Hair follicle dermal papilla cell (primary cell): ENCODE measurements around a stretch of chr15.

DNA sequence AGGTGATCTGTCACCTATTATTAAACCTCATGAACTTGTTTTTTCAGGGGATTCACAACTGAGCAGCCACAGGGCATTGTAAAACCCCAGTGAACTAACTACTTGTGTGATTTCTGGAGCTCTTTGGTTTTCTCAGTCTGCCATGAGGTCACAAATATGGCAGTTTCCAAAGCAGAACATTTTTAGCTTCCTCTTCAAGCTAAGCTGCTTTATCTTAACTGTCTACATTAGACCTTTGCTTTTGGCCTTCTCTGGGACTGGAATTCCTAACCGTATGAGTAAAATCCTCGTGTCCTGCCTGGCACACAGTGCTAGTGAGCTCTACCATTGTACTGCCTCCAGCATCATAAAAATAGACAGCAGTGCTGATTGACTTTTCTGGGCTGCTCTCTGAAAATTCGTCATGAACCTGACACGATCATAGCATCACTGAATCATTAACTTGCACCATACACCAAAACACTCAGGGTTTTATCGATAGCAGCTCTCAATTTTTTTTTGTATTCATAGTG lies 22.1 kb downstream of the CDIN1 start:
- CAGE, long polyA plus RNA, result no peak

DNA sequence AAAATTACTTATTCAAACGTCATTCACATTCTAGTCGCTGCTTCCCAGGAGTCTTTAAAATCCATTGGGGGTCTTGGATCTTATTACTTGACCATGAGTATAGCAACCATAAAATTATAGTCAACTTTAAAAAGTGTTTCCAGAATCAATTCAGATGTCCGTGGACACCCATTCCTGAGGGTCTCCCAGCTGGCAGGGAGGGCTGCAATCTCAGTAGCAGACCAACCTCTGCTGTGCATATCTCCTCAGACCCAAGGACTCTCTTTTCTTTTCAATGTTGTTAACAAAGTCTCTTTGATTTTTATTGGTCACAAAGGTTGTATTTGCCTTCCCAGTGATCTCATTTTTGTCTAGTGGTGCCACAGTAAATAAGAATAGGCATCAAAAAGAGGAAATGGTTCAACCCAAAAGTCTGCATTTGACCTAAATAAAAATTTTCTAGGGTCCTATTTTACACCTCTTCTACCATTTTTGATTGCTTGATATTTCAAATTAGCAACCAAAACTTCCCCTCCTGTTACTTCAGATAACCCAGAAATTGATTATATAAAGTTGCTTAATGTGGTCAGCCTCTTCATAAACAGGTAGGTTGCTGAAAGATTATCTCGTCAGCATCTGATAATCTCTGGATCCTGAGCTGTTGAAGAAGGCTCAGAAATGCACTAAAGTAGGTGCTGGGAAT lies 225.8 kb downstream of the CDIN1 start:
- CAGE, long polyA plus RNA, result no peak

- CAGE, long polyA plus RNA, result no peak
These were observed 217.7 kb downstream of the MEIS2 start for GRCh38 chr15:36882587-36883039.

GRCh38 chr15:37095095-37095539 lies 5.2 kb downstream of the MEIS2 start:
- CAGE, long polyA plus RNA, result no peak

DNA sequence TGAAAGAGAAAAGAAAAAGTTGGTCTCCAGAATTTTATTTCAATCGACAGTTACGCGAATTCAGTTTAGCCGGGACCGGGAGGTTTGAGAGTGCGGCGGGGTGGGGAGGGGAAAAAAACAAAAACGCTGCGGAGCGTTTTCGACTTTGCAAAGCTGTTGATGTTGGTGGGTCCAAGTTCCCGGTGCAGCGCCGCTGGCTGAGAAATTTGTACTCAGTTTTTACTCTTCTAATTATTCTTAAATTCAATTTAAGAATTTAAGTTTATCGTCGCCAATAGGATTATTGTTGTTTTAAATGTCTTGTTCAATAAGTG lies 2.4 kb upstream of the MEIS2 start:
- CAGE, long polyA plus RNA, result no peak

- CAGE, long polyA plus RNA, result no peak
These were observed 9.8 kb upstream of the MEIS2 start for GRCh38 chr15:37109922-37110703.

DNA sequence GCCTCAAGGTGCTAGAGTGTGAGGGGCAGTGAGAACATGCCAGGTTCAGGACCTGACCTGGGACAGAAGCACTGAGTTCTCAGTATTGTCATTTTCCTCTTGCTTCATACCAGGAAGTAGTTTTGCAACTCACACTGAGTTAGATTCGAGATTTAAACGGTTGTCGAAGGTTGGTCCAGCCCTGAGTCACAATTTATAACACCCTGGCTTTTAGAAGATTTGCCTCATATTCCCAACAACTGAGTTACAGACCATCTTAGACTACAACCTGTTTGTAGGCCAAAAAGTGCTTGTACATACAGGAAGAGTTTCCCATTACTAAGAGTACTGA lies 11.9 kb upstream of the MEIS2 start:
- CAGE, long polyA plus RNA, result no peak

DNA sequence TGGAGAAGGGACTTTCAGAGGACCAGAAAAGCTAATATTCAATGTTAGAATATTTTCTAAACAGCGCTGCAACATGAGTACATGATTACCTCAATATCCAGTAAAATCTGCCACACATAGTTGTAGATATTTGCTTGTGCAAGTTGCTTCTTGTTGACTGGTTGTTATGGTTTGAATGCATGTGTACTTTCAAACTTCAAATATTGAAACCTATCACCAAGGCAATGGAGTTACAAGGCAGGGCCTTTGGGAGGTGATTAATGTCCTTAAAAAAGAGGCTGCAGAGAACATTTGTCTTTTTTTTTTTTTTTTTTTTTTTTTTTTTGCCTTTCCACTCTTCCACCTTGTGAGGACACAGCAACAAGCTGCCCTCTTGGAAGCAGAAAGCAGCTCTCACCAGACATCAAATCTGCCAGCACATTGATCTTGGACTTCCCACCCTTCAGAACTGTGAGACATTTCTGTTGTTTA lies 50.0 kb downstream of the TMCO5A start:
- CAGE, long polyA plus RNA, result no peak

DNA sequence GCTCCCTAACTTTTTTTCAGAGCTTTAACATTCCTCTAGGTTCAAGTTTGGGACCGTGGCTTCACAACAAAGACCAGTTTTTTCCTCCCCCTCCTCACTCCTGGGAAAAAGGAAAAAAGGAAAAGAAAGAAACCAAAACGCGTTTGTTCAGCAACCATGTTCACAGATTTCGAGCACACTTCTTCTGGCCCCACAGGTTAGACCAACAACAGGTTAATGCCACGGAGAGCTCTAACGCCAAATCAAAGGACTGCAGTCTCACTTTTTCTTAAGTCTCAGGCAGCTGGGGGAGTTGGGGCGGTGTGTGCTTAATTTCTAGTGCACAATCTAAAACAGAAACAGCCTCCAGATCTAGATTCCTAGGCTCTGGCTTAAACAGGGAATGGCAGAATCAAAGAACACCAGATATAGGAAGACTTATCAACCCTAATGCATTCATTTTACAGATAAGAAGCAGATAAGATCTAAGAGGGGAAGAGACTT lies 139.1 kb downstream of the TMCO5A start:
- CAGE, long polyA plus RNA, result no peak

DNA sequence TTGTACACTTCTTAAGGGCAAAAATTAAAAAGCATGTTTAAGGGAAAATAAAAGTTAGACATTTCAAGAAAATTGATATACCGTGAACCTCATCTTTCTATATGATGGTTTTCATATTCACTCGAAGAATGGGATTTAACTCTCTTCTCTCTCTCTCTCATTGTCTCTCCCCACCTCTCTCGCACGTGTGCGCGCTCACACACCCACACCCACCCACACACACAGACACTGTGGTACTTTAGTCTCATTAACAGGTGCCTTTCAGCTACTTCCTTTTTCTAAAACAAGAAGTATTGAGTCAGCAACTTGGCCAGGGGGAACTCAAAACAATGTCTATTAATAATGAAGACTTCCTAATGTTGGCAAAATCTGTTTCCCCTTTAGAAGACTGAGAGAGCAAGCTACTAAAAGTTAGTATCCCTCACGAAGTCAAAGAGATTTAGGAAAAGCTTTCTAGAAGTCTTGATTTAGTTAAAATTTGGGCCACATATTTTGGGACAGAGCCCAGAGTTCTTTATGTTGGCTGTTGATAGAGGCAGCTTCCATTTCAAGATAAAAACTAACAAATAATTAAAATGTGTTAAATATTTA lies 150.7 kb downstream of the TMCO5A start:
- CAGE, long polyA plus RNA, result no peak

- CAGE, long polyA plus RNA, result no peak
These were observed 123.0 kb upstream of the SPRED1 start for GRCh38 chr15:38129433-38130218.

DNA sequence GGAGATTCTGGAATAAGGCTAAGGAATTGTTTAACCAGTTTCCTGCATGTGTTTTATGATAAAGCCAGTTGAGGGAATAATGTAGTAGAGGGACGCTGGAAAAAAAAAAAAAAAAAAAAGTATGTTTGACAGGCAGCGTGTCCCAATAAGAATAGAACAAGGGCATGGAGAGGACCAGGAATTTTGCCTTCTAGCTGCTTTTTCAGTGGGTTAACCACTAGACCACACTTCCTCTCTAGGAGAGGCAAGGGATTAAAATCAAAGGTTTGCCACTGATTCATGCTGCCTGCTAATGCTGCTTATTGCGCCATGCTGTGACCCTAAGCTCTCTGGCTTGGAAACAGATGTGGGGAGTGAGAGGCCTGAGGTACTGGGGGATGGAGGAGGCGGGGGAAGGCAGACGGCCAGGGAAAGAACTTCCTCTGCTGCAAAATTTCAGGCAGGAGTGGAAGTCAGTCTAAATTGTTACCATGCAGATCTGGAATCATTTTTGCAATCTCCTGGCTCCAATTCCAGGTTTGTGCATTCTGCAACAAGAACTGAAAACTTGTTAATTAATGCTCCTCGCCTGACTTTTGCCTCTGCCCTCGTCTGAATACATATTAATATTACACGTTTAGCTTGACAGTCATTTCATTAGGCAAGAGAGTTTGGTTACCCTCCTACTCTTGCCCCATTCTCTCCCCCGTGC lies 121.9 kb upstream of the SPRED1 start:
- CAGE, long polyA plus RNA, result no peak

DNA sequence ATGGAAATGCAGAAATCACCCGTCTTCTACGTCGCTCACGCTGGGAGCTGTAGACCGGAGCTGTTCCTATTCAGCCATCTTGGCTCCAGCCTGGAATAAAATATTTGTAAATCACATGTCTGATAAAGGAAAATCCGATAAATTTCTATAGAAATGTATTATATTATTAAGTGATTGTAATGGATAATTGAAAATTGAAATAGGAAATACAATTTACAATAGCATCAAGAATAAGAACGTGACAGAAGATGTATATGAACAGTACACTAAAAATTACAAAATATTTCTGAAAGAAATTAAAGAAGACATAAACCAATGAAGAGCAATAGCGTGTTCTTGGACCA lies 109.9 kb upstream of the SPRED1 start:
- CAGE, long polyA plus RNA, result no peak

DNA sequence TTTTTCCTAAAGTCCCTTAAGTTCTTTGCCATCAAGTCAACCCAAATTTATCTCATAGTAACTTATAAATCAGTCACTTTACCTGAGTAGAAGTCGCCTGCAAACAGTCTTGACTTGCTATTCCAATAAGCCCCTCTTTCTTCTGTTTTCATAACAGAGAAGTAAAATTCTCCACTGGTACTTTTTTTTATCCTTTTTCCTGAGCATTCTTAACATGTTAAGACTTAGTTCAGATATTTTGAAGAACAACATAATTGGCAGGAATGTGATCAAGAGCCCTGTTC lies 42.9 kb upstream of the SPRED1 start:
- CAGE, long polyA plus RNA, result no peak

- CAGE, long polyA plus RNA, result no peak
These were observed 875 bp downstream of the FAM98B start for GRCh38 chr15:38454726-38455277.

- CAGE, long polyA plus RNA, result no peak
These were observed 338.4 kb upstream of the THBS1 start for GRCh38 chr15:39242396-39242866.

GRCh38 chr15:39583391-39583767 lies 2.5 kb downstream of the THBS1 start:
- CAGE, long polyA plus RNA, result no peak

- CAGE, long polyA plus RNA, result no peak
These were observed 3.2 kb downstream of the THBS1 start for GRCh38 chr15:39583945-39584613.

- CAGE, long polyA plus RNA, result no peak
These were observed 4.6 kb downstream of the THBS1 start for GRCh38 chr15:39585146-39586199.

DNA sequence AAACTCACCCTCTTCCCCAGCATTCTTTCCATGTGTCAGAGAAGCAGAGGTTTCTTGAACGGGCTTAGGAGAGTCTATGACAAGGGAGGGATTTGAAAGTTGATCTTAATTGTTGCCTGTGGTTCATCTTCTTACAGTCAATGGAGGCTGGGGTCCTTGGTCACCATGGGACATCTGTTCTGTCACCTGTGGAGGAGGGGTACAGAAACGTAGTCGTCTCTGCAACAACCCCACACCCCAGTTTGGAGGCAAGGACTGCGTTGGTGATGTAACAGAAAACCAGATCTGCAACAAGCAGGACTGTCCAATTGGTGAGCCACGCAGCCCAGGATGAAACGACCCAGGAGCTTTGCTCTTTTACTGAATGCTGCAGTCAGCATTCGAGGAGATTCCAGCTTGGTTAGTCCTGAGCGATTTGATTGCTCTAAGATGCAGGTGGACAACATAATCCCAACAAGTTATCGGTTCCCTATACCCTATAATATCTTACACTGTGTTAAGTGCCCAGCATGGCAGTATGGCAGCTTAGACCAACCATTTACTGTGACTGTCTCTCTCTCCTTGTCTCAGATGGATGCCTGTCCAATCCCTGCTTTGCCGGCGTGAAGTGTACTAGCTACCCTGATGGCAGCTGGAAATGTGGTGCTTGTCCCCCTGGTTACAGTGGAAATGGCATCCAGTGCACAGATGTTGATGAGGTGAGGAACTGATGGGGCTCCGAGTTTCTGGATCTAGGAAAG lies 7.7 kb downstream of the THBS1 start:
- CAGE, long polyA plus RNA, result no peak